Colon Carcinoma Metastatic in the Lung (tissue), 2 donors: ENCODE measurements around a stretch of chr12.

GRCh38 chr12:119397204-119397421 lies 62.6 kb downstream of the CCDC60 start:
- PRO-cap, 2 experiments = no peak in any of the 2 experiments

DNA sequence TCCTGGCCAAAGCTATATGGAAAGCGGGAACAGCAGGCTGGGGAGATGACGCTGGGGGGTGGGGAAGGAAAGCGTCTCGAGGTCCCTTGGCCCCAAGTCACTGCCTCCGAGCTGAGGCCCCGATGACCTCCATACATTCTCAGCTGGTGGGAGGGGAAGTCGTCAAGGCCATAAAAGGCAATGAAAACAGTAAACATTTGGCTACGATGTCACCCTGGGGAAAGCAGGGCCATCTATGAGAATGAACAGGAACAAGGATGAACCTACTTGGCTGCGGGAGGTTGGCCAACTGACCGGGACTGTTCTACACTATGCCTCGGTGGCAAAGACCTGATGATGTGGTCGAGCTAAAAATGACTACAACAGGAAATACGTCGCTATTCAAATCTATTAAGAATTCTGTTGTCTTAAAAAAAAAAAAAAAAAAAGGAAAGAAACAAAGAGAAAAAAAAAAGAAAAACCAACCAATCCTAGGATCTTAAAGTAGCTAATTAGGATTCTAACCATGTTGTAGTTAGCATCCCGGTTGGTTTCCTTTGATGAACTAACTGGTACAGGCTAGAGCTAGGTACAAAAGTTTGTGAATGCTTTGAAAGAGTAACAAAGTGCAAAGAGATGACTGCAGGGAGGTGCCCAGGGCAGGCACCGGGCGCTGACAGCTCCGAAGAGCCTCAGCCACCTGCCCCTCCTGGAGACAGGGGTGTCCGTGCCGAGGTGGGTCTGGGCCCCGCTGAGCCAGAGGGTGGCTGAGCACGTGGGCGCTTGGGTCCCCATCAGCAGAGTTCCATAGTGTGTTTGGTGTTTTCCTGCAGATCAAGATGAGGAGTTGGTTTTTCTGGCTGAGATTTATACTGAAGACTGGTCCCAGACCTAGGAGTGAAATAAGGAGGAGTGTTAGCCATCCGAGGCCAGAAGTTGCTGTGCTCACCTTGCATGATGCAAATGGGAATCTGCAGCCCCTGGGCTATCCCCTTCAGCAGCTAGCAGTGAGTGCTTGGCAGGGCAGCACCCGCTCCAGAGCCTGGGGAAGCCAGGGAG lies 19.8 kb downstream of the PRKAB1 start:
- PRO-cap, 2 experiments = peak in 1 of 2 experiments; most common plus-strand start position 238 of the sequence (in 1); most common minus-strand start position 102 of the sequence (in 1)

DNA sequence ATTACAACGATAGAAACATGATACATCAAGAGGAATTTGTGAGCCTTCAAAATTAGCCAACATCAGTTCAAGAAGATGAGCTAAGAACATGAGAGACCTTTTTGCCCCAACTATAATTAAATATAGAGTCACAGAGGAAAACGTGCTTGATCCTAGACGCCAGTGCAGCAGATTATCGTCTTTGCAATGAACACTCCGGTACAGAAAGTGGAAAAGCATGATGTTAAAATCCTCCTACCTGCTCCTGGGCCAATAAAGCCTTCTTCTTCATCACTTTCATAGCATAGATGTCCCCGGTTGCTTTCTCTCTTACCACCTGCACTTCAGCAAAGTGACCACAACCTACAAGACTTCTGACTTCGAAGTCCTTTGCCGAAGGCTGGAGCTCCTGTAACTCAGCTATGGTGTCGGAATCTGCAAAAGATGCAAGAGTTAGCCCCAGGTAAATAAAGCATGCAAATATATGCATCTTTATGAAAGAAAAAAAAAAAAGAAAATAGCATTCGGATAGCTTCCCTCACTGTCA lies 19.8 kb downstream of the CIT start:
- PRO-cap, 2 experiments = no peak in any of the 2 experiments

GRCh38 chr12:120006659-120007260 lies 17.7 kb downstream of the BICDL1 start:
- PRO-cap, 2 experiments = no peak in any of the 2 experiments

DNA sequence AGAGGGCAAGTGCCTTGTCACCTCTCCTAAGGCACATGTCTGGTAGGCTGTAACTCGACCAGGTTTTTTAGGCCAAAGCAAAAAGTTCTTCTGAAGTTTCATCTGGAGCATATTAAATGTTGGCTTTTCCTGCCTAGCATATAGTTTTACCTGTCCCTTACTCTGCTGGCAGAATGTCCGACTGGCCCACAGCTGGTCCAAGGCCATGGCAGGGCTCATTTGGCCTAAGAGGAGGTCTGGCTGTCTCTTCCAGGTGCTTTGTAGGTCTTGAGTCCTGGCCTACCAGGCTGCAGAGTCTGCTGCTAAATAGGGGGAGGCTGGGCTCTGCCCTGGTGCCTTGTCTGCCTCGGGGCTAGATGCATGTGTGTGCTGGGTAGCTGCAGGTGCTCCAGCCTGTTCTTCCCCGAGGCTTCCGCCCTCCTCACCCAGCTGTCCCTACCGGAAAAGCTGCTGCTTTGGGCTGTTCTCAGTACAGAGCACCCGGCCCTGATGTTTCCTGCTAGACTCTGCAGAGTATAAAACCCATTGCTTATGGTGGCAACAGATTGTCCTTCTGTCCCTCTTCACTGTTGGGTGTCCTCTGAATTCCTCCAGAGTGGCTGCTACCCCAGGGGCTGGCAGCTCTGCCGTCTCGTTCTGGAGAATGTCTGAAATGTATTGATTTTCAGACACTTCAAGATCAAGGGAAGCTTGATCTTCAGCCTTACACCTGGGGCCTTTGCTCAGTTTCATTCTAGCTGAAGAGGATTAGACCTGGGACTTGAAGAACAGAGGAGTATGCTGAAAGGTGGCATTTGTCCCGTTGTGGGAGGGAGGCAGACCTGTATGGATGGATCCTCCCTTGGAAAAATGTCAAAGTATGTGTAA lies 37.7 kb downstream of the RAB35 start:
- PRO-cap, 2 experiments = no peak in any of the 2 experiments

DNA sequence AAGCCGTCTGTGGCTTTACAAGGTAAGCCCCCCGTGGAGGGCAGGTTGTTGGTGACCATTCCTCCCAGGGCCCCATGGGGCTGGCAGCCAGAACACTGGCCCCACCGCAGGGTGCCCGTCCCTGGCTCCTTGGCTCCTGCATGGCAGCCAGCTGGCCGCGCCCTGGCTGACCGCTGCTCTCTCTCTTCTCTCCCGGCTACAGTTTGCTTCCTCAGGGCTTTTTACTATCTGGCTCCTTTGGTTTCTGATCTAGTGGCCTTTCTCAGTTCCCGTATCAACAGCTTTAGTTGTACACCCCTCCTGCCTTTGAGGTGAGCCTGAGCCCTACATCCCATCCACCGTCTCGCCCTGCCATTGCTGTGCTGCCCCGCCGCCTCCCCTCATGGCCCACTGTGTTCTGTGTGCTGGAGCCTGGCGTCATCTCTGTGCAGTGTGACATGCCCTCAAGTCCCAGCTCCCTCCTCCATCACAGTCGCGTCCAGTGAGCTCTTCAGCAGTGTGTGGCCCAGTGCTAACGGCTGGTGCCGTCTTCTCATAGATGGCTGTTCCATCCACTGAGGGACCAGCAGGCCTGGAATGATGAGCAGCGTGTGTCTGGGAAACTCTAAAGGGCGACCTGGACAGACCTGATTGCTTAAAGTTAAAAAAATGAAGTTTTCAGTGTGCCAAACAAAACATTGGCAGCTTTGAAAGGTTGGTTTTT lies 25.7 kb downstream of the RAB35 start:
- PRO-cap, 2 experiments = no peak in any of the 2 experiments

- PRO-cap, 2 experiments = no peak in any of the 2 experiments
These were observed 16.2 kb upstream of the RAB35 start for GRCh38 chr12:120132488-120133357.

DNA sequence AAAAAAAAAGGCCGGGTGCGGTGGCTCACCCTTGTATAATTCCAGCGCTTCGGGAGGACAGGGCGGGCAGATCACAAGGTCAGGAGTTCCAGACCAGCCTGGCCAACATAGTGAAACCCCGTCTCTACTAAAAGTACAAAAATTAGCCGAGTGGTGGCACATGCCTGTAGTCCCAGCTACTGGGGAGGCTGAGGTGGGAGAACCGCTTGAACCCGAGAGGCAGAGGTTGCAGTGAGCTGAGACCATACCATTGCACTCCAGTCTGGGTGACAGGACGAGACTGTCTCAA lies 1.1 kb upstream of the GCN1 start:
- PRO-cap, 2 experiments = no peak in any of the 2 experiments

- PRO-cap, 2 experiments = no peak in any of the 2 experiments
These were observed 11.2 kb upstream of the RPLP0 start for GRCh38 chr12:120212151-120212399.

DNA sequence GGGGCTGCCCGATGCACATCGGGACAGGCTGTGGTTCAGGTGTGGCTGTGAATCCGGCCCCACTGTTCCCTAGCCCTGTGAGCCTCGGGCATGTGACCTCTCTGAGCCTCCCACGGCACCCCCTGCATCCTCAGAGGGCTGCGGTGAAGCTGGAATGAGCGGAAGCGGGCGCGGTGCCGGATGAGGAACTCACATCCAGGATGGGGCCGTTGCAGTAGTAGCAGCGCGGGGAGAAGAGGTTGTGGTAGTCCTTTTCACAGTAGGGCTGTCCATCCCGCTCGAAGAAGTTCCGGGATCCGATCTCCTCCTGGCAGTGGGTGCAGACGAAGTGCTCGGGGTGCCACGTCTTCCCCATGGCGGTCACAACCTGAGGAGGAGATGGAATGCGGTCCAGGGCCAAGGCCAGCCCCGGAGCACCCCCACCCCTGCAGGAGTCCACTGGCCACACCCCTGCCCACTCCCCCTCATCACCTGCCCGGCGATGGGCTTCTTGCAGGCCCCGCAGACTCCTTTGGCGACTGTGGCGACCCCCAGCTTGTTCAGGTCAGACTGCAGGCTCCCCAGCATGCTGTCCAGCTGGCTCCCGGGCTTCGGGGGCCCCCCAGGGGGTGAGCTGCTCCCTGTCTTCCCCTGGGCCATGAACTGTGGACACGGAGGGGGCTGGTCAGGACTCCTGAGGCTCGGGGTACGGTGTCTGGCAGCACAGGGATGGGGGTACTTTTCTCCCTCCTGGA lies 13.9 kb upstream of the RPLP0 start:
- PRO-cap, 2 experiments = no peak in any of the 2 experiments

DNA sequence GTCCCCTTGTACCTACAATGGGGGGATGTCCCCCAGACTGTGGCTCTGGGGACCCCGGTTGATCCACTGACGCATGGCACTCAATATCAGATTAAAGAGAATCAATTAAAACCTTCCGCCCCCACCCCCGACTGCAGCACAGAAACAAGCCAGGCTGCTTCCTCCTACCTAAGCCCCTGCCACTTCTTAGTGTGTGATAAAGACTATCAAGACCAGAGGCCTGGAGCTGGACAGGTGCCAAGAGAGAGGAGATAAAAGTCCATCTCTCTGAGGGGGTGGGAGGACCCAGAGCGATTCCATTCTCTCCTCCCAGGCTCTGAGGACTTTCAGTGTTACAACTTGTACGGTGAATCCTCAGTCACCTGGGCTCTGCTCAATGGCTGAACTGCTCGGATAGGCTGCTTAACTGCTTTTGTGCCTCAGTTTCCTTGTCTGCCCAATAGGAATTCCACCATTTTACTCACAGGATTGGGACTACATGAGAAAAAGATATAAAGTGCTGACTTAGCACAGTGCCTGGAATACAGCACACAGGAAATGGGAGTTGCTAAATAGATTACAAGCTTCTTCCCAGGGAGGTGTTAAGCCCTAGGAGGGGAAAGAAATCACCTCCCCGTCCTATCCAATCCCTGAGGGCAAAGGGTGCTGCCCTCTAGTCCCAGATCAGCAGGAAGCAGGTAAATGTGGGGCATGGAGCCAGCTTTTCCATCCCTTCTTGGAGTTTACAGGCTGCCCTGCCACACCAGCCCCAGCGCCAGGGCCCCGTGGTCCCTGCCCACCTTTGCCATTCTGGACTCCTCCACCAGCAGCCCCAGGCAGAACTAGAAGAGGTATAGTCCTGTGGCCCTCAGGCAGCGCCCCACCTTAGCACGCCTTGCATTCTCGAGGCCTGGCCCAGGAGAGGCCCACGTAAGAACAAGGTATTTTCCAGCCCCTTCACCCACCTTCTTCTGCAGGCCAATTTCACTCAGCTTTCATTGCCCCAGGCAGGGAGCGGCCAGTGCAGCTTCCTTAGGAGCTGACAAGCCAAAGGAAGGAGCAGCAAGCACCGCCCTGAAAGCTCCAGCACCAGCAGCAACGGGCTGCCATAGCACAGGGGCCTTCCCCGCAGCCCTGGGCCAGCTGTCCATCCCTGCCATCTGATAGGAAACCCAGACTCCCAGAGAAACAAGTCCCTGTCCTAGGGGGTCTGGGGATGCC lies 28.6 kb upstream of the RPLP0 start:
- PRO-cap, 2 experiments = peak in 1 of 2 experiments; most common plus-strand start position 708 of the sequence (in 1)

- PRO-cap, 2 experiments = peak in 1 of 2 experiments; most common plus-strand start chr12:120252232 (in 1); most common minus-strand start chr12:120252099 (in 1)
These were observed 13.5 kb downstream of the PXN start for GRCh38 chr12:120251926-120252467.

GRCh38 chr12:120263786-120264063 lies 1.8 kb downstream of the PXN start:
- PRO-cap, 2 experiments = no peak in any of the 2 experiments

DNA sequence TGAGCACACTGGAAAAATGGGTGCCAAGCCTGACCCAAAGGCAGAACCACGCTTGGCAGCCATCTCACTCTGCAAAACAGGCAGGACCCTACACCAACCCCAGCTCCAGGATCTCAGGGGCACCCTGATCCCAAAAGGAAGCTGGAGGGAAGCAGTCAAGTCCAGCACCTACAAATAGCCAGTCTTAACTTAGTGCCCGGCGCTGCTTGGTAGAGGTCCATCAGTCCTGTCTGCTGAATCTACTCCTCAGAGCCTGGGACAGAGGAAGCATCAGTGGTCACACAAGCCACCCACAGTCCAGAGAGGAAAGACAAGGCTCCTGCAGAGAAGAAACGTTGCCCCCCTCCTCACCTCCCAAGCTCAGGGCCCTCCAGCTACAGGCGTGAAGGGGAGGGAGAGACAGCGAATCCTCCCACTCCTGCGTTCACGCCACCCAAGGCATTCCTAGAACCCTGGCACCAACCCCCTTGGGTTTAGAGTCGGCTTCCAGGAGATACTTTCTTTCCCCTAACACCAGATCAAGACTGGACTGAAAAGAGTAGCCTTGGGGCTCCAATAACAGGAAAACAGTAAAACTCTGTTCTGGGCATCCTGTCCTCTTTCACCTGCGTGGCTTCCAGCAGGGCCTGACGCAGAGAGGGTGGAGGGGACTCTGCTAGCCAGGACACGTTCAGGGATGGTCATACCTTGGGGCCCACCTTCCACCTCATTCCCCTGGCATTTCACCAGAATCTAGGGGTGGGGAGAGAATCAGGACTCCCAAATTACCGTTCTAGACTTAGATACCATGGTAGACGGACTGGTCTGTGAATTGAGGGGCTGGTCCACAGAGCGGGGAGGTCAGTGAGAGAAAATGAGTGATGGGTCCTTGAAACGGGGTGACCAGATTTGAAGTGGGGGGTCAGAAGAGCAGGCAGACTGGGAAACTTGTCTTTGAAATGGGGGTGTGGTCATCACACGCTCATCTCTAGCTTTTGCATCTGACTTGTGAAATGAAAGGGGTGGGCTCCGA lies 1.2 kb downstream of the PXN start:
- PRO-cap, 2 experiments = peak in 1 of 2 experiments; most common plus-strand start position 634 of the sequence (in 1)

DNA sequence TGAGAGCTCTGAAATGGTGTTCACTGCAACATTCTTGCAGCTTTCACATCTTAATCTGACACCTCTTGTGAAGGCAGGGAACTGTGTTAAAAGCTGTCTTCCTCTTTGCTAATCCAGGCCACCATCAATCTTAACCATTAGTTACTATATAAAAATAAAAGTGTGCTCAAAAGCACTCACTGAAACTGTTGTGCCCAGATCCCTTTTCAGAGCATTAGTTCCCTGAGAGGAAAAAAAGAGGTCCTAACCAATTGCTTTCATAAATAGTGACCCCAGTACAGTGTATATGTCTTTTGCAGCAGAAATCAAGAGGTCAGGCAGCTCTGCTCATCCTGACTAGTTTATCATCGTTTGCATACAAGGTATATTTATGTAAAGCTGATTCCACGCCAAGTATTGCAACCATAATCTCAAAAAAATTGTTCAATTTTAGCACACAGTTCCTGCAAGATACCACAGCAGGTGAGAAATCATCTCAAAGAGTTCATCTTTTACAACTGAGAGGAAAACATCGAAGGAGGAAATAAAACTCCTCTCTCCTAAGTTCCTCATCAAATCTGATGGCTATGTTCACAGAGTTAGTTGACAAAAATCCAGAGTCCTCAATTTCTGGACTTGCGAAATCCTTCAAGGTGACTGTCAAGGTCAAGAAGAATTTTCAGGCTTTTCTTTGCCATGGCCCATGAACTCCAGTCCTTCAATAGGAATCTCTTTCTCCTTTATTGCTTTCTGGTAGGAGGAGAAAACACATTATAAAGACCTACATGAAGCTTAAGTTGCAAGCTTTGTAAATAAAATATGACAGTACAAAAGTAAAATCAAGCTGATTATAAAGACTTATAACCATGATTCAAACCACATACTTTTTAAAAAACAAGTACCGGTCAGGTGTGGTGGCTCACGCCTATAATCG lies 1.7 kb downstream of the TRIAP1 start:
- PRO-cap, 2 experiments = no peak in any of the 2 experiments

GRCh38 chr12:120445390-120446274 lies 552 bp downstream of the TRIAP1 start:
- PRO-cap, 2 experiments = no peak in any of the 2 experiments

DNA sequence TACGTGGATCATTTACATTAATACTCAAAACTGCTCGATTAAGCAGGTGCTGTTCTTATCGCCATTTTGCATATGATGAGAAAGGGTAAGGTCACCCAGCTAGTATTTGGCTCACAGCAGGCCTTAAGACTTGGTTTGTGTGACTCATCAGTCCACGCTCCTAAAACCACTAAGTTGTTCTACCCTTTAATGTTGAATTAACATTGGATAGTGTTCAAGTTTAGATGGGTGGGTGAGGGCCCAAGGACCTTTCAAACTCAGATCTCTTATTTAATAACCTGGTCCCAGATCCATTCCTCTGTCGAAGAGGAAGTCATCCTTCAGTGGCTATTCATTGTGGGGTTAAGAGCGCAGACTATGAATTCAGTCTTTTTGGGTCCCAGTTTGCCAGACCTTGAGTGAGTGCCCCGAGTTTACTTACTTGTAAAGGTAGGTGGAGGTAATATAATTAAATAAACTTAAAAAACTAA lies 1.0 kb downstream of the RNF10 start:
- PRO-cap, 2 experiments = no peak in any of the 2 experiments

DNA sequence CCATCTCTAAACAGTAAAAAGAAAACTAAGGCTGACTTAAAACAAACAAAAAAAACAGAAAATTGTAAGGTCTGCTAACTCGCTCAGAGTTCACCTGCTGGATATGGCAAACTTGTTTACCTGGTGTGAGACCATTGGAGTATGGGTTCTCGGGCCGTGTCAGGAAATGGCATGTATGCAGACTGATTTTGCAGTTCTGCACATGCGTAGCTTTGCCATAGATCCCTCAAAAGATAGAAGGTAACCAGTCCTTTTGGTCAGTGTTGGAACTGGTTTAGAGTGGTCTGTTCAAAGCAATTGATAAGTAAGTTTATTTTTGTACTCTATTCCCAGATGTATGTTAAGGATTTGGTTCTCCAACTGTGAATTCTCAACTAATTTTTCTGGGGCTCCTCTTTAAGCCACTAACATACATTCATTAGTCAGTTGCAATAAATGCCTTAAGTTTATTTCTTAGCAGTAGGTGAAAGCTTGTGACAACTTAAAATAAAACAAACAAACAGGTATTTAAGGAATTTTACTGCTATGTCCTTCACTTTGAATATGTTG lies 2.3 kb downstream of the RNF10 start:
- PRO-cap, 2 experiments = no peak in any of the 2 experiments

- PRO-cap, 2 experiments = no peak in any of the 2 experiments
These were observed 7.7 kb downstream of the POP5 start for GRCh38 chr12:120573361-120574037.

DNA sequence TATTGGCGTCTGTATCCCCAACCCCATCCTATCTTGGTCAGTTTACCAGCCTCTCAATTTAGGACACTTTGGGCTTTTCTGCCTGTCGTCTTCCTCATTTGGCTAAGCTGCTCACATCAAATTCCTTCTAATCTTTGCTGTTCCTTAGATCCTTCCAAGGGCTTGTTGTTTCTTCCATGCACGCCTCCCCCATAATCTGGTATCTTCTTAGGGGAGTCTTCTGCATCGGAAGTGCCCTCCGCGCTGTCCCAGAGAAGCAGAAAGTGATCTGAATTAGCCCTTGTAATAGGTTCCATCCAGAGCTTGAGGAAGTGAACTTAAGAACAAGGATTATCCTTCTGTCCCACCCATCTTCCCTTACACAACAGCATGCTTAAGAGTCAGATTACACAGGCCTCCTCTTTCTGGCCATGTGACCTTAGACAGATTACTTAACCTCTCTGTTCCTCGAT lies 11.2 kb downstream of the CABP1 start:
- PRO-cap, 2 experiments = no peak in any of the 2 experiments